ENCODE measurements around the genes OR4D5 and OR8B3.

GRCh38 chr11:122862091-122862568, 20.4 kb upstream of the JHY start:
- PRO-cap, result no peak
- RAMPAGE, long total RNA, 3 experiments, result no peak in any of the 3 experiments

- PRO-cap, result no peak
- RAMPAGE, long total RNA, 3 experiments, result no peak in any of the 3 experiments
Measured at GRCh38 chr11:123063313-123064373, 1.7 kb upstream of the HSPA8 start.

DNA sequence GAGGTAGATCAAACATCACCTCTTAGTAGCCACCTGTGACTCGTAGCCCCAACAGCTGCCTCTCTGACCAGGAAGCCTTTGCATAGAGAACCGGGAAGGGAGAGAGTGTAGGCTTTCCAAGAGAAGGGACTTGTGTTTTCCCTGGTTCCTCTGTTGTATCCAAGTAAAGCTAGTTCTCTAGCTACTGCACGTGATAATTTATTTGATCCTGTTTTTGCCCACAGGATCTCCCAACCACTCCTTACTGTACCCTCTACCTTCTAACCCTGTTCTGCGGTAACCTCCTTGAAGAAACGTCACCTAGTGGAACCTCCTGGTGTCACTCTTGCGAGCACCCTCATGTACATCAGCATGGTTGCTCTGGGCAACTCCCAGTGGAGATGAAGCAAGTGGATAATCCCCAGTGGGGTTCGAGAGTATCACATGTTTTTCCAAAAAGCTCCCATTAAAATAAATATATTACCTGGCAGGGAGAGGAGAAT, 108.8 kb upstream of the CLMP start:
- PRO-cap, result no peak
- RAMPAGE, long total RNA, 3 experiments, result no peak in any of the 3 experiments

- PRO-cap, result no peak
- RAMPAGE, long total RNA, 3 experiments, result no peak in any of the 3 experiments
Measured at GRCh38 chr11:123307883-123308350, 112.9 kb upstream of the CLMP start.

DNA sequence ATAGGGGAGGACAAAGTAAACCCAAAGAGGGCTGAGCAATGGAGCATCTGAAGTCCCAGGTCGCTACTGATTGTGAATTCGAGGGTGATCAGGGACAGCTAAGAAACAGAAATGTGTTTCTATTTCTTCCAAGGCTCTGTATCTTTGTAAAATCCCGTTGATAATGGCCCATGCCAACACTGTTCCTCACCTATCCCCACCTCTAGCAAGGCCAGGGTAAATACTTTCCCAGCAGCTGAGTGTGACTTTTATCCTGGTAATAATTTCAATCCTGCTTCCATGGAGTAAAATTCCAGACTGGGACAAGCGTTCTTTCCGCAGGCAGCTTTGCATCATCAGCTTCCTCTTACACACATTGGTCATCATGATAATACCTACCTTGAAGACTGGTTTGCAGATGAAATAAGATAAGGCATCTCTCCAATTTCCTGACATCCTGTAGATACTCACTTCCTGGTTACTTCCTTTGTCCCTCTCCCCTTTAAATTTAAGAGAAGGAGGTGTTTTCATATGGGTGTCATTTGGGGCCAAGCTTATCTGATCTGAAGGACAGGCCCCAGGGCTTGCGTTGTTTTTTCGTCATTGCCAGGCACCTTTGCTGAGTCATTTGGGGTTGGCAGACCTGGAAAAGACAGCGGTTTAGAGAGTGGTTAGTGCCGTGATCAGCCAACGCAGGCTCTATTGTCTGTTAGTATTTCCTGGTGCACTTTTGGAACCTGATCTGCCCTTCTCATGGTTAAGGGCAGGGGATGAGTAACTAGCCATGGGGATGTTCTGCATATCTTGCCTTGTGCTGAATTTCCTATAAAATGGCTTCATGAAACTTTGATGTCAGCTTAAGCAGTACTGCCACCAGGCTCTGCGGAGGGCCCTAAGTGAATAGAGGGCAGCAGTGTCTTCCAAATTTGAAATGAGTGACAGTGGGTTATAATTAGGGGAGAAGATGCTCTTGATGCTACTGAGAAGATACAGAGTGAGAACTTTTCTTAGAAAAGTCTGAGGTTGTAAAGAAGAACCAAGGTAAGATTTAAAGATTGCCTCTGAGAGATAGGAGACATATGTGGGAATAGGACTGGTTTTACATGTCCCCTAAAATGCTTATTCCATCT, 24.1 kb downstream of the GRAMD1B start:
- PRO-cap, result no peak
- RAMPAGE, long total RNA, 3 experiments, result start-site peak on the plus strand in 1 of 3 experiments, centred at position 607 of the sequence, 5 reads per replicate

- PRO-cap, result no peak
- RAMPAGE, long total RNA, 3 experiments, result no peak in any of the 3 experiments
Measured at GRCh38 chr11:123518543-123519803, 88.9 kb downstream of the GRAMD1B start.

GRCh38 chr11:123574399-123575101, 79.9 kb downstream of the SCN3B start:
- PRO-cap, result no peak
- RAMPAGE, long total RNA, 3 experiments, result no peak in any of the 3 experiments

- PRO-cap, result no peak
- RAMPAGE, long total RNA, 3 experiments, result no peak in any of the 3 experiments
Measured at GRCh38 chr11:123587977-123588531, 66.4 kb downstream of the SCN3B start.

GRCh38 chr11:123886519-123886959, 1.1 kb upstream of the TMEM225 start:
- PRO-cap, result no peak
- RAMPAGE, long total RNA, 3 experiments, result no peak in any of the 3 experiments

- PRO-cap, result no peak
- RAMPAGE, long total RNA, 3 experiments, result no peak in any of the 3 experiments
Measured at GRCh38 chr11:123939298-123939802, at the start of gene OR4D5. TSS of gene OR4D5 (plus strand) at chr11:123939617.

GRCh38 chr11:124398827-124399176, at the start of gene OR8B3:
TSS of gene OR8B3 (minus strand) at chr11:124399024.
- PRO-cap, result no peak
- RAMPAGE, long total RNA, 3 experiments, result no peak in any of the 3 experiments

- PRO-cap, result no peak
- RAMPAGE, long total RNA, 3 experiments, result no peak in any of the 3 experiments
Measured at GRCh38 chr11:124470395-124471393, 25.2 kb upstream of the OR8B8 start.

DNA sequence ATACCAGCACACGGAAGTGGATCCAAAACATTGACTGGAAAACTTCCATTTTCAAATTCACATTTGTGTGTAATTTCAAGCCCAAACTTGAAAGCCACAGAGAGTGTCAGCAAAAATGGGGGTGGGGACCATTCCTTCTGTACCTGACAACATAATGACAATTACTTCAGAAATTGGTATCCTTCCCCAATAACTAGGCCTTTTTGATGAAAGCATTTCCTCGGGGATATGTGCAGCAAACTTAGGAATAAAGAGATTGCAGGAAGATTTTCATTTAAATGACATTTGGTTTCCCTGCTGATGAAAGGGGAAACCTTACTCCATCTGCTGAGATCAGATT, 16.0 kb downstream of the SIAE start:
- PRO-cap, result no peak
- RAMPAGE, long total RNA, 3 experiments, result no peak in any of the 3 experiments

DNA sequence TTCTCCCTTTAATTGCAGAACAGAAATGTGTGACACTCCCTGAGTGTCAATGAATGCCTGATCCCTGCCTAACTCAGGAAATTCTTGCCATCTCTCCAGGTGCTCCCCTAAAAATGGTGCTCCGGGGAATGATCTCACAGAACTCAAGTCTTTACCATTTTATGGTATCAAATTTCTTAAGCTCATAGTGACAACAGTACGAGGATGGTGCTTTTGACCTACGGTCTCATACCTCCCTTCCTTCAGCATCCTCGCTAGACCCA, 13.7 kb downstream of the ROBO4 start:
- PRO-cap, result no peak
- RAMPAGE, long total RNA, 3 experiments, result no peak in any of the 3 experiments

DNA sequence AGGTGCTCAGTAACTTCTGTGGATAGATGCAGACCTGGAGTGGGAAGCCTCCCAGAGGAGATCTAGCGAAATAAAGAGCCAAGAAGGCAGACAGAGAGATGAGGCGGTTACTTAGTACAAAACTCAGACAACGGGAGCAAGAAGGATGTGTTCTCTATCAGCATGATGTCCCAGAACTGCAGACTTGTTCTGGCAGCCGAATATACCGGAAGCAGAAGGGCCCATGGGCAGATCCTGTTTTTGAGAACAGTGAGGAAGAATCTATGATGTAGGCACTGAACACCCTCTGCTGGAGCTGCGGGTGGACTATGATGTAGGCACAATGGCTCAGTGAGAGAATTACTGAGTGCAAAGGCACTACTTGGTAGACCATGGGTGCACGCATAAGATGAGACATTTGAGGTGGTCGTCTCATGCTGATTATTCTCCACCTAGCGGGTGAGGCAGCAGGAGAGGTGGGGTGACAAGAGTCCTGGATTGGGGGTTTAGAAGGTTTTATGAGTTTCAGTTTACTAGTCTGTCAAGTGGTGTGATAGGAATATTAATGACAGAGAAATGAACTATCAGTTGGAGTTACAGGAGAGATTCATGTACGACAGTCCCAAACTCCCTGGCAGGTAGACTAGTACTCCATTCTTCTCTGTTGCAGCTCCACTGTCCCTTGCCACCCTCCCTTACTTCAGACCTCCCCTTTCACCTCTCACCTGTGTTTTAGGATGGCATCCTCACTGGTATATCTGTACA, 4.5 kb downstream of the ROBO4 start:
- PRO-cap, result bidirectional peak, plus-strand start at position 275 of the sequence, minus-strand start at position 178 of the sequence
- RAMPAGE, long total RNA, 3 experiments, result no peak in any of the 3 experiments

- PRO-cap, result no peak
- RAMPAGE, long total RNA, 3 experiments, result no peak in any of the 3 experiments
Measured at GRCh38 chr11:124898055-124898198, 262 bp upstream of the ROBO4 start.

DNA sequence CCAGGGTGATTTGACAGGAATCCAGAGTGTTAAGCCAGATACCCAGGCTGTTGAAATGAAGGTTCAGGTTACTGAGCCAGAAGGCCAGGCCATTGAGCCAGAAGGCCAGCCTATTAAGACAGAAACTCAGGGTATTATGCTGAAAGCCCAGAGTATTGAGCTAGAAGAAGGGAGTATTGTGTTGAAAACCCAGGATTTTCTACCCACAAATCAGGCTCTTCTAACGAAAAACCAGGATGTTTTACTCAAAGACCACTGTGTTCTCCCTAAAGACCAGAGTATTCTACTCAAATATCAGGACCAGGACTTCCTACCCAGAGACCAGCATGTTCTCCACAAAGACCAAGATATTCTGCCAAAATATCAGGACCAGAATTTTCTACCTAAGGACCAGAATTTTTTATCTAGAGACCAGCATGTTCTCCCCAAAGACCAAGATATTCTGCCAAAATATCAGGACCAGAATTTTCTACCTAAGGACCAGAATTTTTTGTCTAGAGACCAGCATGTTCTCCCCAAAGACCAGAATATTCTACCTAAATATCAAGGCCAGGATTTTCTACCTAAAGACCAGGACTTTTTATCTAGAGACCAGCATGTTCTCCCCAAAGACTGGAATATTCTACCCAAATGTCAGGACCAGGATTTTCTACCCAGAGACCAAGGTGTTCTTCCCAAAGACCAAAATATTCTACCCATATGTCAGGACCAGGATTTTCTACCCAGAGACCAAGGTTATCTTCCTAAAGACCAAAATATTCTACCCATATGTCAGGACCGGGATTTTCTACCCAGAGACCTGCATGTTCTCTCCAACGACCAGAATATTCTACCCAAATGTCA, 33.5 kb downstream of the CCDC15 start:
- PRO-cap, result no peak
- RAMPAGE, long total RNA, 3 experiments, result no peak in any of the 3 experiments

GRCh38 chr11:125166263-125167140, 2.0 kb downstream of the PKNOX2 start:
- PRO-cap, result bidirectional peak, plus-strand start at chr11:125166757, minus-strand start at chr11:125166745
- RAMPAGE, long total RNA, 3 experiments, result no peak in any of the 3 experiments

GRCh38 chr11:125168132-125168672, 3.7 kb downstream of the PKNOX2 start:
- PRO-cap, result no peak
- RAMPAGE, long total RNA, 3 experiments, result no peak in any of the 3 experiments

DNA sequence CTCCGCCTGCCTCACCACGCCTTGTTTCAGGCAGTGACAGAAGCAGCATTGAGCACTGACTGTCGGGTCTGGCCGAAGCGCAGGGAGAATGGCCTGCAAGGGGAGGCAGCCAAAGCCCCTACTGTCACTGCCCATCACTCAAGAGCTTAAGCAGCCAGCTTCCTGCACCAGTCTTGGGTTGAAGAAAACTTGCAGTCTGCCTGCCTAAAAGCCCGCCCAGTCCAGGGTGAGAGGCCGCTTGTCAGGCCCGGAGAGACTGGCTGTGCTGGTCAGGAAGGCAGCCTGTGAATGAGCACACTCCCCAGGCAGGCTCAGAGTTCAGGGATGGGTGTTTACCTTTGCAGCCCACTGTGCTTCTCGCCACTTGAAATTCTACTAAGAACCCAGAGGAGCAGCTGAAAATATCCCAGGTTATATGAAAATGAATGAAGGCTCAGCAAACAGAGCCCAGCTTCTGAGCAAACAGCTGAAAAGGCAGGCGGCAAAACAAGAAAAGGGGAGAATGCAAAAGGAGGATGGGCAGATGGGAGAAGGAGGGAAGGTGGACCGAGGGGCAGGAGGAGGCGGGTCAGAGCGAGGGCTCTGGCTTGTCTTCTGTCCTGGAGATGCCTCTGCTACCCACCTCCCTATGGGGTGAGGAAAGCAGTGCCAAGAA, 108.4 kb downstream of the PKNOX2 start:
- PRO-cap, result no peak
- RAMPAGE, long total RNA, 3 experiments, result no peak in any of the 3 experiments

All from subcutaneous adipose tissue (tissue), 3 donors.